IMR-90 (cell line): ENCODE measurements around the gene TMEM63C.

DNA sequence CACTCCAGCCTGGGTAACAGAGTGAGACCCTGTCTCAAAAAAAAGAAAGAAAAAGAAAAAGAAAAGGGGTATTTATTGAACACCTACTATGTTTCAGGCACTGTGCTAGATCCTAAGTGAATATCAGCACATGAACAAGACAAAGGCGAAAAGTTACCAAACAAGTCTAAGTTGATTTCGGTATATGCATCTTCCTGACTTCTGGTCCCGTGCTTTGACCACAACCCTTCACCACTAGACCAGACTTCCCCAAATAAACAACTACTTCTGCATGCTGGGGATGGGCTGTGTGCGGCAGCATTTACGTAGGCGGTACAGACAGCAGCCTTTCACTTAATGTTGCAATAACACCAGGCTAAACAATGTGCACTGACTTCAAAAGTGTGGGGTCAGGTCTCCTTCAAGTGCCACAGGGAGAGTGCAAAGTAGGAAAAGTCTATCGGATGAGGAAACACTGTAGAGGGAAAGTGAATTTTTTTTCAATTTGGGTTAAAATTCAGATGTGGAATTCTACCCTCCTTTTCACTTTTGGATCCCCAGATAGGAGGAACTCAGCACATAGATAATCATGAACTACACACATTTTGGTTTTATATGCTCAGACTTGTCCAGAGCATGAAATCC is 3.8 kb upstream of the FOS start:
- RRBS: no CpG with 5 or more reads among the region's 7 CpGs
CAGE:
- cytosol, long polyA plus RNA: no peak
- long polyA plus RNA: no peak
- nucleus, long polyA plus RNA: no peak

DNA sequence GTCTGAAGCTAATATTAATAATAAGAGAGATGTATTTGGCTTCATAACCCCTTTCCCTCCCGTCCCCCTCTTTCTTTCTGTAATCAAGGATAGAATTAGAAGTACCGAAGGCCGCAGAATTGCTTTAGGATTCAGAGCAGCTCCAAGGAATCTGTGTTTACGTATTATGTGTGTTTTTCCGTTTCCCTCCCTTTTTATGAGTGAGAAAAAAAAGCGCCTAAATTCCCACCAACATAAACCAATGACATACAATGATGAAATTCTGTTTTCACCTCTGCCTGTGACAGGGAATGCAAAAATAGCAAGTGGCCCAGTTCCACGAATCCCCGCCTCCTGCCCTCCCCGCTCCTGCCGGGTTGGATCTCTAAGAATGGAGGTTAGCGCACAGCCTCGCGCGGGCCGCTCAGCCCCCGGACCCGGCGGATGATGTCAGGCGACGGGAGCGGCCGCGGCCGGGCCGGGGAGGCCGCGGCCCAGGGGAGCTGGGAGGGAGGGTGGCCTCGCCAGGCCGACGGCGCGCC is 1.9 kb upstream of the FOS start:
- RRBS: under 1% methylated on average over 22 of the region's 32 CpGs
CAGE:
- cytosol, long polyA plus RNA: no peak
- long polyA plus RNA: no peak
- nucleus, long polyA plus RNA: no peak

- RRBS: under 1% methylated on average over 20 of the region's 48 CpGs
CAGE:
- cytosol, long polyA plus RNA: no peak
- long polyA plus RNA: no peak
- nucleus, long polyA plus RNA: no peak
Measured at GRCh38 chr14:75294243-75295036, 15.8 kb downstream of the FOS start.

GRCh38 chr14:75334146-75334913 is 55.7 kb downstream of the FOS start:
- RRBS: no CpG with 5 or more reads among the region's 22 CpGs
CAGE:
- cytosol, long polyA plus RNA: no peak
- long polyA plus RNA: no peak
- nucleus, long polyA plus RNA: no peak

DNA sequence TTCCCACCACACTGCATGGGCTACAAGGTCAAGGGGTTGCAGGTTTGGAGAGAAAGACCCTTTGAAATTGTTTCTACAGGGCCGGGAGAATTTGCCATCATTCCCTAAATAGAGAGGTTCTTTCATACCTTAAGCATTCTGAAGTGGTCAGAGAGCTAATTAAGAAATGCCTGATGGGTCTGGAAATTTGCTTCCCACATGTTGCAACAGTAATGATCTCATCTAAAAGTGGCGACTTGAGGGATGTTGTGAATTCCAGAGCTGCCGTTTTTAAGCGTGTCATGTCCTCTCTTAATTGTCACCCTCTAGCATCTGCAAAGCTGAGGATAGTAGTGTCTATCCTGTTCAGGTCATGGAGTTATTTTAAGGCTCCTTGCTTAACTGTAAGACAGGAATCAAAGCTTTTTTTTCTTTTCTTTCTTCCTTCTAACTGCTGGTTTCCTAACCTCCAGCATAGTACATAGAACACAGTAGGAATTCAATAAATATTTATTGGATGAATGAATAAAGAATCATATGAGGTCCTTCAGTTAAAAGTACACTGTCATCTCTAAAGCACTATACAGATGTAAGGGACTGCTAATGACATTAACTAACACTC is 60.5 kb downstream of the FOS start:
- RRBS: no CpG with 5 or more reads among the region's 4 CpGs
CAGE:
- cytosol, long polyA plus RNA: no peak
- long polyA plus RNA: no peak
- nucleus, long polyA plus RNA: no peak

DNA sequence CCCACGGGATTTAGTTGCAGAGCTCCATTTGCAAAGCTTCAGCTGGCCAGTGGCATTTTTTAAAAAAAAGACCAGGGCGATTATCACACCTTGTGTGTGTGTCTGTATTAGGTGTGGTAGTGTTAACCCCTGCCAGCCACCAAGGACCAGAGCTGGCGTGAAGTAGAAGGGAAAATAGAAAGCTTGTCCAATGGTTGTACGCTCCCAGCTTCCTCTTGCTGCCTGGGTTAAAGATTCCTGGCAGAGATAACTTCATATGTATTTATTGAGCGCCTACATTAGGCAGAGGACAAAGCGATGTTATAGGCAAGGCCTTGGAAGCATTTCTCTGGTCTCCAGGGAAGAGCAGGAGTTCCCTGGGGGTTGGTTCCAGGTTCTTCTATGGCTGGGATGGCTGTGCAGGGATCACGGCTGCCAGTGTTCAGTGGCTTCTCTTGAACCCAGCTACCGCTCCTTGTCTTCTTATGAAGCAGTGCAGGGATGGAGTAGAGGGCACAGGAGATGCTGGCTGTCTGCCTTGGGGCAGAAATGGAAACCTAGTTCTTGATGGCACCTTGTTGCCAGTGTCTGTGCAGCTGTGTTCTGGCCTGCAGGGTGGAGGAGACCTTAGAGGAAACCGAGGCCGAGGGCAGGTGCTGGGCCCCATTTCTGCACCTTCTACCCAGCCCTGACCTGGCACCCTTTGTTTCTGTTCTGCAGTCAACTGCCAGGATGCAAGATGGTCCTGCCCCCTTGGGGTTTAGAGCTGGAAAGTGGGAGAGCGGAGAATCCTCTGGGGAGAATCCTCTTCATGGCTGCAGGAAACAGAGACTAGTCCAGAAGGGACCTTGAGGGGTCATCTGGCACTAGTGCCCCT is 3.4 kb downstream of the JDP2 start:
- RRBS: no CpG with 5 or more reads among the region's 11 CpGs
CAGE:
- cytosol, long polyA plus RNA: no peak
- long polyA plus RNA: no peak
- nucleus, long polyA plus RNA: no peak

DNA sequence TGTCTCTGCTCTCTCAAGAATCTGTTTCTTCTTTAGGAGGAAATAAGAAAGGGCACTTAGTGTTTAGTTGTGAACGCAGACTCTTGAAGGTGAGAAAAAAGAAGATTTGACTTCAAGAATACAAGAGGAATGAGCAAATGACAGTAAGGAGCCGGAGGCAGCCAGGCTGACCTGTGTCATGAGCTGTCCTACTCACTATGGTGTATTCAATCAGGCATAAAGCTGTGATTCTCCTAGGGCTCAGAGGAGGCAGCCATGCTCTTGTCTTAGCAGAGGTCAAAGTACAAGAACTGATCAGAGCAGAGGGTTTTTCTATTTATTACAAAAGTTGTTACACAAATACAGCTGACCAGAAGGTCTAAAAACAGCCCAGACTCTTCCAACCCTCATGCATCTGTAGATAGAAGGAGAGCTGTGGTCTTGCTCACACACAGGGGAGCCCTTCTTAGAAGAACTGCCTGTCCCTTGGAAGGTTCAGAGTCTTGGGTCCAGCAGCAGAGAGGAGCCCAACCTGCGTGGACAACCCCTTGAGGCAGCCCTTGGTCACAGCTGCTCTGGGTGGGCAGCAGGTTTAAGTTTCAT is 10.0 kb downstream of the ERG28 start:
- RRBS: no CpG with 5 or more reads among the region's 3 CpGs
CAGE:
- cytosol, long polyA plus RNA: no peak
- long polyA plus RNA: no peak
- nucleus, long polyA plus RNA: no peak

- RRBS: no CpG with 5 or more reads among the region's 4 CpGs
CAGE:
- cytosol, long polyA plus RNA: no peak
- long polyA plus RNA: no peak
- nucleus, long polyA plus RNA: no peak
Measured at GRCh38 chr14:75720817-75721358, 59.8 kb downstream of the TTLL5 start.

GRCh38 chr14:75867777-75868369 is 113.9 kb downstream of the TGFB3 start:
- RRBS: no CpG with 5 or more reads among the region's 7 CpGs
CAGE:
- cytosol, long polyA plus RNA: no peak
- long polyA plus RNA: no peak
- nucleus, long polyA plus RNA: no peak

DNA sequence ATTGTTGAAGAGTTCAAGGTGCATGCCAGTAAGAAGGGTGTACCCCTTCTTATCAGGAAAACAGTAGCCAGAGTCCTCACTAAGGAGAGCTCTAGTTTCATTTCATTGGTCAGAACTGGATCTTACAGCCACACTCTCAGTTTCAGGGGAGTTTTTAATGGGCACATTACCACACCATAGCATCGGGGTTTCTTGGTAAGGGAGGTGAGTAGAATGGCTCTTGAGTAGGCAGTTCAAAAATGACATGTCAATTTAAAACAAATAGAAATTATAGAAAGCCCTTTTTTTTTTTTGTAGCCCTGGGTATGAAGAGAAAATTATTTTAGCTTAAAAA is 8.2 kb downstream of the IFT43 start:
- RRBS: no CpG with 5 or more reads among the region's 1 CpG
CAGE:
- cytosol, long polyA plus RNA: no peak
- long polyA plus RNA: no peak
- nucleus, long polyA plus RNA: no peak

- RRBS: no CpG with 5 or more reads among the region's 19 CpGs
CAGE:
- cytosol, long polyA plus RNA: no peak
- long polyA plus RNA: no peak
- nucleus, long polyA plus RNA: no peak
Measured at GRCh38 chr14:76083808-76084531, 67.8 kb upstream of the GPATCH2L start.

- RRBS: no CpG with 5 or more reads among the region's 8 CpGs
CAGE:
- cytosol, long polyA plus RNA: no peak
- long polyA plus RNA: no peak
- nucleus, long polyA plus RNA: no peak
Measured at GRCh38 chr14:76090590-76091061, 61.1 kb upstream of the GPATCH2L start.

- RRBS: no CpG with 5 or more reads among the region's 2 CpGs
CAGE:
- cytosol, long polyA plus RNA: no peak
- long polyA plus RNA: no peak
- nucleus, long polyA plus RNA: no peak
Measured at GRCh38 chr14:76191351-76191793, 39.6 kb downstream of the GPATCH2L start.

- RRBS: no CpG with 5 or more reads among the region's 17 CpGs
CAGE:
- cytosol, long polyA plus RNA: no peak
- long polyA plus RNA: no peak
- nucleus, long polyA plus RNA: no peak
Measured at GRCh38 chr14:76769645-76770262, 8.5 kb downstream of the VASH1 start.

DNA sequence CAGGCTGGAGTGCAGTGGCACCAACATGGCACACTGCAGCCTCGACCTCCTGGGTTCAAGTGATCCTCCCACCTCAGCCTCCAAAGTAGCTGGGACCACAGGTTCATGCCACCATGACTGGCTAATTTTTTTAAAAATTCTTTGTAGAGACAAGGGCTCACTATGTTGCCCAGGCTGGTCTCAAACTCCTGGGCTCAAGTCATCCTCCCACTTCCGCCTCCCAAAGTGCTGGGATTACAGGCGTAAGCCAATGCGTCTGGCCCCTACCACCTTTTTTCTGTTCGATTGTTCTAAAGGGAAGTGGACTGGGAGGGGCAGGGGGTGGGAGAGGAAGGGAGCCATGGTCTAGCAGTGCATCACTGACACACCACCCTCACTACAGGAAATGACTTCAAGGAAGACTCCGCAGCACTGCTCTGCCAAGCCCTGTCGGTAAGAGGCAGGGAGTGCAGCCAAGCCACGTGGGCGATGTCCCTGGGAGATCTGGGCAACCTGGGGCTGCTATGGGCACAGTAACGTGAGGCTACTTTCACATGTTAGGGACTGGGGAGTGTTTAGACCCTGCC is 17.9 kb downstream of the LRRC74A start:
- RRBS: no CpG with 5 or more reads among the region's 10 CpGs
CAGE:
- cytosol, long polyA plus RNA: no peak
- long polyA plus RNA: no peak
- nucleus, long polyA plus RNA: no peak

DNA sequence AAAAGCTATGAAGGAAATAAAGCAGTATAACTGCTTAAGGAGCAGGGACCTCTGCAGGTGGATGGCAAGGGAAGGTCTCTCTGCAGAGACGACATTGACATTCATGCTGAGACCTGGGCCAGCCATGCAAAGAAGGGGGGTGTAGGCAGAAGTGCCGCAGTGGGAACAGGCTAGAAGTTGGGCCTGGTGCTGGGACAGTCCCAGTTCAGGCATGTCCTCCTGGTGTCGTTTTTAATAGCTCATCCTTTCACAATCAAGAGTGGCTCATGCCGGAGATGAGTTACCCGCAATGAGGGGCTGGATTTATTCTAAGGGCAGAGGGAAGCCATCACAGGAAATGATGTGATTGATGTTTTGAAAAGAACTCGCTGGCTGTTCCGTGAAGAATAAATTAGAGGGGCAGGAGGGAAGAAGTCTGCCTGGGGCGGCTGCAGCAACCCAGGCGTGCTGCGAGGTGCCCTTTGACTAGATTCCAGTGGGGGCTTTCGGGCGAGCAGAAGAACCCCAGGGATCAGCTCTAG is 72.6 kb downstream of the IRF2BPL start:
- RRBS: no CpG with 5 or more reads among the region's 12 CpGs
CAGE:
- cytosol, long polyA plus RNA: no peak
- long polyA plus RNA: no peak
- nucleus, long polyA plus RNA: no peak

DNA sequence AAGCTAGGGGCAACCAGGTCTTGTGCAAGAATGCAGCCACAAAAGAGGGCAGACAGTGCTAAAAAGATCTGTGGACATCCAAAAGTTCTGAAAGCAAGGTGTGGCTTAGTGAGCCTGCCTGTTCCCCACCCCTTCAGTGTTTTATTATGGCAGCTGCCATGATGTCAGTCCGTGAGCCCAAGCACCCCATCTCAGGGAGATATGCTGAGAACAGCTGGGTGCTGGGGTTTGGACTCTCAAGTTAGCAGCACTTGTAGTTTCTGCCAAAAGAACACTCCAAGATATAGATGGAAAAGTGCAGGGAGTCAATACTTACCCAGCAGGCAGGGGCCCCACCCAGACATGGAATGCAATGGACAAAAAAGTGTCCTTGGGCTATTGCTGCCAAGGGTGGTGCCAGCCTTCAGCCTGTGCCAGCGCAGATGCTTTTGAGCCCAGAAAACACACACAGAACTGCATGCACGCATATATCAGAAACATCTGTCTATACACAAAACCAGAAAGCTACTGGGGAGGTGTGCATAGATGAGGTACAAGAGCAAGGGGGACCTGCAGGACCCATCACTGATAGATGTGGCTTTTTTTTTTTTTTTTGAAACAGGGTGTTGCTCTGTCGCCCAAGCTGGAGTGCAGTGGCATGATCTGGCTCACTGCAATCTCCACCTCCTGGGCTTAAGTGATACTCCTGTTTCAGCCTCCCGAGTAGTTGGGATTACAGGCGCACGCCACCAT is 17.1 kb upstream of the IRF2BPL start:
- RRBS: no CpG with 5 or more reads among the region's 7 CpGs
CAGE:
- cytosol, long polyA plus RNA: no peak
- long polyA plus RNA: no peak
- nucleus, long polyA plus RNA: no peak

GRCh38 chr14:77086312-77086784 is 11.7 kb upstream of the CIPC start:
- RRBS: no CpG with 5 or more reads among the region's 1 CpG
CAGE:
- cytosol, long polyA plus RNA: no peak
- long polyA plus RNA: no peak
- nucleus, long polyA plus RNA: no peak

DNA sequence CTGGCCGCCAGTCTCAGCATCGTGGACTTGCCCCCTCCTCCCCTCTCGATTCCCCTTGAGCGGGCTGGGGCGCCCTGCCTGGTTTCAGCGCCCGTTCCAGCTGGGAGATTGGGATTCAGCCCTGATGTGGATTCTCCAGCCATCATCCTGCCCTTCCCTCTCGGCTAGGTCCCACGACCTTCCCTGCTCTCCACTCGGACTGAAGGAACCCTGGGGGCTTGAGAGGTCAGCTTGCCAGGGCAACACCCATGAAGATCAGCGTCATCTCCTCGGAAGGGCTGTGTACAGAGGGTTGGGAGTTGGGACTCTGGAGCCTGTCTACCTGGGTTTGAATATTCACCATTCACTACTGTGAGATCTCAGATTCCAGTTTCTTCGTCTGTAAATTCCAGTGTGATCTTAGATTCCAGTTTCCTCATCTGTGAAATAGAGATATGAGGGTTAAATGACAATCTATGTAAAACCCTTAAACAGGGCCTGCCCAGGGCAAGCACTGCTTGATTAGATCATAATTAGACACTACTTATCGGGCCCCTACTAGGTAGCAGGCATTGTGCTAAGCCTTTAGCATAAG is 364 bp upstream of the ZDHHC22 start:
- RRBS: no CpG with 5 or more reads among the region's 14 CpGs
CAGE:
- cytosol, long polyA plus RNA: no peak
- long polyA plus RNA: no peak
- nucleus, long polyA plus RNA: no peak

DNA sequence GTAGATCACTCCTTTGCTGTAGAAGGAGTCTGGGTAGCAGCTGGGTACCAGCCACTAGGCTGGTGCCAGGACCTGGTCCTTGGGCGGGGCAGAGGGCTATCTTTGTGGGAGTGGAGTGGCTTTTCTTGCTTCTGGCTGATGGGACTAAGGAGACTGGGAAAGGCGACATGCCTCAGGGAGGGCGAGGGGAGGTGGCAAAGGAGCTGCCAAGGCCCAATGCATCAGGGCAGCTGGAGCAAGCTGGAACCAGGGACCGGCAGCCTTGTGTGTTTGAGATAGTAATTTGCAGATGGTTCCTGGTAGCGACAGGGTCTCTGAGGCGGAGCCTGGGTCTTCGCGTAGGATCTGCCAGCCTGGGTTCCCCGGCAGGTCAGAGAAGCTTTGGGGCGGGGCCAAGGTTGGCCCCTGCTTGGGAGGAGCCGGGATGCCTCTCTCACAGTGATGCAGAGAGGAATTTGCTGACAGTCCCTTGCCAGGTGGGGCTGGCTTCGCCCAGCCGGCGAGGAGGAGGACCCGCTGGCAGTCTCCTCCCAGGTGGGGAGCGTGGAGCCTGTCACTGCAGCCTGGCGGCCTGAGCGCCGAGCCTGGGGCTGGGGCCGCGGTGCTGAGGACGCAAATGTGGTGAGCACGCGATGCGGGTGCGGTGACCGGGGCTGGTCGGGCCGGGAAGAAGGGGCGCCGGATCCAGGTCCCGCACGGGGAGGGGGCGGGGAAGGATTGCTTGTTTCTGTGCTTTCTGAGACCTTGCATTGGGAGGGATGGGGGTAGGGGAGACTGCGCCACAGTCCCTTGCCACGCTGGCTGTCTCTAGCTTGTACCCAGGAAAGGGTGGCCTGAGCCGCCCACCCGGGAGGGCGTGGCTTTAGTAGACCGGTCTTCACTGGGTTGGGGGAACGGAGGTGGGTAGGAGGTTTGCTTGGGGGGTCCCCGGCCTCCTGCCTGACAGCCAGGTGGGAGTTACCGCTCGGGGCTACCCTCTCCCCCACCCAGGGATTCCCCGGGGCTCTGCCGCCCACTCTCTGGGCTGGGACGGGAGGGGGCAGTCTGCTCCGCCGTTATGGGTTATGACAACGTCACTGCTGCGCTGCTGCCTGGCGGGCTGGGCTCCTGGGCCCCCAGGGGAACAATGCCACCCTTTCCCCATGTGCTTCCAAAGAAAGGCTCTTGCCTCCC is at the start of gene TMEM63C:
Gene TMEM63C (plus strand): TSS at position 522 of the 1,173 bp plus-strand sequence.
- RRBS: 4% methylated on average over 14 of the region's 52 CpGs
CAGE:
- cytosol, long polyA plus RNA: no peak
- long polyA plus RNA: no peak
- nucleus, long polyA plus RNA: no peak